Breast epithelium (tissue), 2 donors: ENCODE measurements around the genes ARHGAP18, SMLR1, ENPP1 and TAAR8.

- PRO-cap, result no peak
- RAMPAGE, long total RNA, 2 experiments, result no peak in any of the 2 experiments
Measured at GRCh38 chr6:129594368-129595229, 115.4 kb downstream of the ARHGAP18 start.

DNA sequence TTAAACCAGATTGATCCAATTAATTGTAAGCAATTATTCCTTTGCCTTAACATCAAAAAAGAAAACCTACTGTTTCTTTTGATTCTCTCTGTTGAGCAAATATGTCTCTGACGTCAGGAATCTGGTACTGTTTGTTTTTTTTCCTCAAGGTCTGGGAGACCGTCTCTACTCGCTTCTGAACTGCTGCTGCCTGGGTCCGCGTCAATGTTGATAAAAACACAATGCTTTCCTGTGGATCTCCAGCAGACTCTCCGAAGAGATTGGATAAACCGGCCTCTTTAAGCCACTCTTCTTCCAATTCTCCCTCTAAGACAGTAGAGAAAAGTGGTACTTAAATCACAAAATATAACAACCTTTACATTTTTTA is 71.7 kb downstream of the ARHGAP18 start:
- PRO-cap, result no peak
- RAMPAGE, long total RNA, 2 experiments, result no peak in any of the 2 experiments

DNA sequence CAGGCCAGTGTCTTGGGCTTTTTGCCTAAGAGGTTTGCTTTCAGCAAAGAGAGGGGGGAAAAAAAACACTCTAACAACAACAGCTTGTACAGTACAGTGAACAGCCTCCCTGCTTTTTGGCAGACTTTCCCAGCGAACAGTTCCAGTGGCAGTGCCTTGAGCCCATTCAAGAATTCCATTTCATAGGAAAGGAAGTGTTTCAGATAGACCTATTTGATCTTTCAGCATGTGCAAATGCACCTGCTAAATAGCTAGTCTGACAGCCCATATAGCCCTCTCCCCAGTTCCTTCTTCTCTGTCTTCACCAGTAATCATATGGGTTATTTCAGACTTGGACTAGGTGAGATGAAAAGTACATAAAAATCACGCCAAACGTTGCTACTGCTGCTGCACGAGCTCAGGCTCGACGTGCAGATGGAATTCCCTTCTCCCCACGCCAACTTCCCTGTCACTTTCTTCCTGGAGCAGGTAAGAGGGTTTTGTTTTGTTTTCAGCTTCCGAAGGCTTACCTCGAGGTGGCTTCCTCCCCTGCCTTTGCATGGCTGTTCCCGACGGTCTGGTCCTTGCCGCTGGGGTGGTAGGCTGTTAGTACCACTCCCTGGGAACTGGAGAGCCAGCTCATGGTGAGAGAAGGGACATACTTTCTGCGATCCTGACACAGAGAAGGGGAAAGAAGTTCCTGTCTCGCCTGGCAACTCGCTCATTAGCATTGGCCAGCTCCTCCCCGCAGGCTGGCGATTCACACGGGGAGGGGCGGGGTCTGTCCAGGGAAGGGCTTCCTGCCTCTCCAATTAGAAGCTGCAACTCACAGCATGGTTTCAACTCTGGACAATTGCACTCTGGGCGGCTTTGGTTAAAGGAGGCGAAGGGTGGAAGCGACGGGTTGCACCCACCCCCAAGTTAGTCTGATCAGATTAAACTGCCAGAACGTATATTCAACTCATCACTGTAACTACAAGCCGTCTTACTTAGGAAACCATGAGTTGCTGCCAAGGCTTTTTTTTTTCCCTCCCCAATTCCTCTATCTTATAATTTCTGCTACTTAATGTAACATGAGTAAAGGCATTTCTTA is at the start of gene ARHGAP18:
TSS of gene ARHGAP18 (minus strand) at position 663 of the 1,072 bp plus-strand sequence.
- PRO-cap, result bidirectional peak, plus-strand start at position 856 of the sequence, minus-strand start at position 705 of the sequence
- RAMPAGE, long total RNA, 2 experiments, result start-site peak on the minus strand in 2 of 2 experiments, centred at positions 656 to 659 of the sequence, 170 to 699 reads per replicate

GRCh38 chr6:129749538-129750208 is 39.7 kb upstream of the ARHGAP18 start:
- PRO-cap, result no peak
- RAMPAGE, long total RNA, 2 experiments, result no peak in any of the 2 experiments

DNA sequence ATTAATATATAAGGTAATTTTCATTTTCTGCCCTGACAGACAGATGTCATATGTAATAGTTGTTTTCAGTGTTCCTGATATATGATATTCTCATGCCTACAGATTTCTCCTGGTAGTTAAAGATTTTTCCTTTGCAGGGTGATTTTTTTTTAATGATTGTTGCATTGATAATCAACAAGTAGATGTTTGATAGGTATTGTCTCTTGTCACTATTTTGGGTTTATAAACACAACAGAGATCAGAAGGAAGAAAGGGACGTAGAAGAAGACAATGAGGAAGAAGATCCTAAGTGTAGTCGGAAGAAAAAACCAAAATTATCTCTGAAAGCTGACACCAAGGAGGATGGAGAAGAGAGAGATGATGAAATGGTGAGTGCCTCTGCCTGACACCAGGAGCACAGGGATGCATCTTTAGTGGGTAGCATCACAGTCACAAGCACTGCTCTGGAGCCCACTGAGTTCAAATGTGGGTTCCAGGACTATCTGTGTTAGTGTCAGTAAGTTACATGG is 34.3 kb downstream of the L3MBTL3 start:
- PRO-cap, result no peak
- RAMPAGE, long total RNA, 2 experiments, result no peak in any of the 2 experiments

DNA sequence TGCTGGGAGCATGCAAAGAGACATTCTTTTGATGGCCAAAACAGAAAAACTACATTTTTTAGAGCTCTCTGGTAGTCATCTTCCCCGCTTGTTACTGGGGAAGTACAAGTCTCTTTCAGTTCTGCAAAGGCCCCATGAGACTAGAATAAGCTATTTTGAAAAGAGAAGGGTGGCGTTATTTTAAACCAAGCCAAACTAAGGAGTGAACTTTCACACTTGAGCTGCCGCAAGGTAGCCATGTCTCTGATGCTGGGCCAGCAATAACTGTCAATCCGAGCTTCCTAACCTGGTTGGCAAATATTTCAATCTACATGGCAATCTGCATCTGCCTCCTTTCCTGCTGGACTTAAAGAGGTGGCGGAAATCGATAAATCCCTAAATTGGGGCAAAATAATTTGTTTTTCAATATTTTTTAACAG is 96.7 kb downstream of the L3MBTL3 start:
- PRO-cap, result no peak
- RAMPAGE, long total RNA, 2 experiments, result no peak in any of the 2 experiments

DNA sequence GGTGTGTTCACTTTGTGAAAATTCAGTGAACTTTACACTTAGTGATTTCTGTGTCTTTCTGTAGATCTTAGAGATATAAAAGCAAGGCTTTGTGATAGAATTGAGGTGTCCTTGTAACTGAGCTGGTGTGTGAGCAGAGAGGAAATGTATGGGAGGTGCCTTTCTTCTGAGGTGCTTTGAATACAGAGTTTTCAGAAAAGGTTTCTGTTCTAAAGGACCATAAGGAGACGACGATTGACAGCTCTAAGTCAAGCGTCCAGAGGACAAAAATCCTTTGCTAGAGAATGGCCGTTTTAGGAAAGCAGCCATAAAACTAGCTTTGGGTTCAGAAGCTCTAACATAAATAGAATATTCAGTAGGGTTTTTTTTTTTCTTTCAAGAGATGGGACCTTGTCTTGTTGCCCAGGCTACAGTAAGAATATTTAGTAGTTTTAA is 90.3 kb downstream of the SAMD3 start:
- PRO-cap, result no peak
- RAMPAGE, long total RNA, 2 experiments, result no peak in any of the 2 experiments

- PRO-cap, result no peak
- RAMPAGE, long total RNA, 2 experiments, result no peak in any of the 2 experiments
Measured at GRCh38 chr6:130223383-130223987, 734 bp upstream of the SAMD3 start.

DNA sequence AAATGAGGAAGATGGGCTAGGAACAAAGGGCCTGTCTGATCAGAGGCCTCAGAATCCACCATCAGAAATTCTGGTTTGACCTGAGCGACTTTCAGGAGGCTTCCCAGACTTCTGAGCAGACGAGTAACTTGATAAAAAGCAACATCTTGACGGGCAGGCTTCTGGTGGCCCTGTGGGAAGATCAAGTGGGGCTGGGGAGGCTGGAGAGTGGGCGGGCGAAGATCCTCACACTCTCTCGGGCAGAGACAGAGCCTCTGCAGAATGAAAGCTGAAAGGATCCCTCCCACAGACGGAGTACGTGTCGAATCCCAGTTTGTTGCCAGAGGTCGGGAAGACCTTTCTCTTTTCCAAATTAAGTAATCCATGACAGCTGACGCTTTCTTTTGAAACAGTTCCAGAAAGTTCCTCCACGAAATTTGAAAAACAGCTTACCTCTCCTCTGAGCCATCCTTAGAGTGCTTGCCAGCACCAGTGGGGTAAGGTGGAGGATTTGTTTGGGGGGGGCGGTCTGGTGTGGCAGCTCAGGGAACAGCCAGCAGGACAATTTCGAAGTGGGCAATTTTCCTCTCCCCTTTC is 155.7 kb upstream of the SMLR1 start:
- PRO-cap, result unidirectional peak, minus-strand start at position 263 of the sequence
- RAMPAGE, long total RNA, 2 experiments, result no peak in any of the 2 experiments

- PRO-cap, result no peak
- RAMPAGE, long total RNA, 2 experiments, result no peak in any of the 2 experiments
Measured at GRCh38 chr6:130827055-130827615, at the start of gene SMLR1. Gene SMLR1, plus strand, starts transcription at chr6:130827406.

DNA sequence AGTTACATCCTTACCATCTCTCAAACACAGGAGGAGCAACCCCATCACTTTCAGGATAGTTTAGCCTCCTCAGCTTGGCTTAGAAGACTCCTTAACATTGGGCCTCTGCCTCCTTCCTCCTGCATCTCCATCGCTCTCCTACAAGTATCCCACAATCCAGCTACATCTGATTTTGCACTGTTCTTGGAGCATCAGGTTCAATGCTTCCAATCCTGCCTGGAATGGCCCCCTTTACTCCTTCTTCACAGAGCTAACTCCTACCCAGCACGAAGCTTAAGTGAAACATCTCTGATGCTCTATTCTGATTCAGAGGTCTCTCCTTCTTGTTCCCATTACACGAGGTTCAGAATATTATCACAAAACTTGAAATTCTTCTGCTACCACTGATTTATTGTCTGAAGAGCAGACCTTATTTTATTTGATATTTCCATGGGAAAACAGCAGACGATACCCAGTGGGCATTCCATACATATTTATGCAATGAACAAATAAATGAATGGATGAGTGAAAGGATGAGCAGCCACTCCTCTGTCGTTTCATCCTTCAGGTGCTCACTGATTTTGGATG is 25.5 kb downstream of the SMLR1 start:
- PRO-cap, result no peak
- RAMPAGE, long total RNA, 2 experiments, result no peak in any of the 2 experiments

GRCh38 chr6:131063333-131063643 is 243 bp upstream of the EPB41L2 start:
- PRO-cap, result bidirectional peak, plus-strand start at chr6:131063428, minus-strand start at chr6:131063245
- RAMPAGE, long total RNA, 2 experiments, result no peak in any of the 2 experiments

DNA sequence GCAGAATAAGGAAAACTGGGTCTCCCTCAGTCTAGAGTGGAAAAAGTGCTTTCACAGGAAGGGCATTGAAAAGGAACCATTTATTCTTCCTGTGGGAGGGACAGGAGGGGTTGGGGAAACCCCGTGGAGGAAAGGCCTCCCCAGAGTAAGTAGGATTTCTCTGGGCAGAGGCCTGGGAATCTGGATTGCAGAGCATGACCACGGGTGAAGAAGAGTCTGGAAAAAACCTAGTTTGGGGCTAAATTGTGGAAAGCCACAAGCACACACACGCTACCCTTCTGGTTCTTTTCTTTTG is 546 bp upstream of the EPB41L2 start:
- PRO-cap, result no peak
- RAMPAGE, long total RNA, 2 experiments, result no peak in any of the 2 experiments

- PRO-cap, result no peak
- RAMPAGE, long total RNA, 2 experiments, result no peak in any of the 2 experiments
Measured at GRCh38 chr6:131549828-131550412, 23.1 kb upstream of the ARG1 start.

GRCh38 chr6:131807466-131808748 is at the start of gene ENPP1:
Gene ENPP1, plus strand, starts transcription at chr6:131808020.
- PRO-cap, result unidirectional peak, plus-strand start at chr6:131808020
- RAMPAGE, long total RNA, 2 experiments, result no peak in any of the 2 experiments

GRCh38 chr6:131978434-131978984 is 27.3 kb upstream of the CCN2 start:
- PRO-cap, result no peak
- RAMPAGE, long total RNA, 2 experiments, result no peak in any of the 2 experiments

DNA sequence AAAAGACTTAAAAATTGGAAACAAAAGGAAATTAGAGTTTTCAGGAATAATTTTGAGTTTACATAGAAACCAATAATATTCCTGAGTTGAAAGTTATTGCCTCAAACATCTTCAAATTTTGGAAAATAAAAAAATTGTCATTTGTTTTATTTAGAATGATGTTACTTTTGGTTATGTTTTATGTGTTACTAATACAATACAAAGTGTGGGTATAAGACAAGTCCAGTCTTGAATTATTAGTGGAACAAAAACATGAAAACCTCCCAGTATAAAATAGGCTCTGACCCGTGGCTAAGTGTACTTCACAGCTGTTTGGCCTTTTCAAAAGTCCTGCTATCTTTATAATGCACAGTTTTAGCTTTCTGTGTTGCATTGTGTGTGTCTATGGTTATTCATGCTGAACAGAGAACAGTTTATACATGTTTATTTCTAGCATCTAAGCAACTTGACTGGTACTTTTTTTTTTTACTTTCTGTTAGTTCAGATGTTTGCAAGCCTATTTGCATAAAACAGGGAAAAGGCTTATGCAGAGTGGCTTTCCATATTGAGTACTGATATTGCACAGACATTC is 119.1 kb upstream of the CCN2 start:
- PRO-cap, result no peak
- RAMPAGE, long total RNA, 2 experiments, result no peak in any of the 2 experiments

- PRO-cap, result no peak
- RAMPAGE, long total RNA, 2 experiments, result no peak in any of the 2 experiments
Measured at GRCh38 chr6:132552294-132552843, at the start of gene TAAR8. Gene TAAR8, plus strand, starts transcription at chr6:132552672.

DNA sequence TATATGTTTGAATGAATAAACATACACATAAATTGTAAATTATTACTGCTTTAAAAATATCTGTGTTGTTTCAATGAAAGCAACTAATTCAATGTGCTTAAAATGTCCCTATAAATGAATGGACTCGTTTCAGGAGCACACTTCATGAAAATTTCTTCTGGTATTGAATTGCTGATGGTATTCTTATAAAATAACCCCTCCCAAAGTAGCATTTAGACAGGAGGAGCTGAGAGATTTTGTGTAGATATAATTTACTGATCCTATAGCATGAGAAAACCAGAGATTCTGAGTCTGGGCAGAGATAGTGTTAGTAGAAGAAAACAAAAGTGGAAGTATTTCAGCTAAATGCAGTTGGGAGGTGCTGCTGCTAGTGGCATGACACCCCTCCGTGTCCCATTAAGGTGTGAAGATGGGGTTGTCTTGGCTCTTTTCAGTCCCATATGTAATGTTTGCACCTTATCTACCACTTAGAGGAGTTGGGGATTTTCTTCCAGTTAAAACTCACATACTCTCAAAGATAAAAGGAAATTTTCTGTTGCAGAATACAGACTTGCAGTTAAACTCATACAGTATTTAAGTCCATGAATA is 11.7 kb downstream of the TAAR2 start:
- PRO-cap, result no peak
- RAMPAGE, long total RNA, 2 experiments, result no peak in any of the 2 experiments

DNA sequence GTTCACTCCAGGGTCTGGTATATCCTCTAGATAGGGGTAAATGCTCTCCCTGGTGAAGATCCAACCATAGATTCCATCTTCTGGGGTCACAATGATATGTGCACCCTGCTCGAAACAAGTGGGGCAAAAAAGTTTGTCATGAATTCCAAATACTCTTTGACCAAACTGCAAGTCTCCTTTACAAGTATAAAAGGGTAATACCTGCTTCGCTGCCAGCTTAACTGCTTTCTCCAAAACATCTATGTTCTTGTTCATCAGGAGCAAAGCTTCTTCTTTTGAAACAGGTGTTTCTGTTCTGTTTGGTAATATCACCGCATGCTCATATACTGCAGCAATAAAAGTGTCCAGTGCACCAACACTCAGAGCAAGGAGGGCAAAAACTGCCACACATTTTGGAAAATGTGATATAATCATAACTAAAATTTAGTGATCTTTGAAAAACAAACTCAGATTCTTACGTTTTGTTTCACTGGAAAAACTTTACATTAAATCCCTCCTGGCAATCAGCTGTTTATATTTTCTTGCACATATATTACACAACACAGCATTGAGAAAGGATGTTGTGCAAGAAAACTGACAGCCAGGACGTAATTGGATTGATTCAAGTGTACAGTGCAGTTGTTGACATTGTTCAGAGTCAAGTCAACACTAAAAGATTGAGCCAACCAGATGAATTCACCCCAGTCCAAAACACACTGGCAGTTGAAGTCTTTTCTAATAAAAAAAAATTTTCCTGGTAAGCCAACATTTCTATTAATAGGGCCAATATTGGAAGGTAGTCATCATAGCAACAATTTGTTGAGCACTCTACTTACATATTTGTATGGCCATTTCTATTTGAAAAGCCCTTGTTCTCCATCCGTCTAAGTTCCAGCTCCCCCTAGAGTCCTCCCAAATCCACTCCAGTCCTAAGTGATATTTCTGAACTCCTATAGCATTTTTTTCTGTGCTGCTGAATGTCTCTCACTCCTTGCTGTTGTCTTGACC is 20.7 kb upstream of the VNN1 start:
- PRO-cap, result no peak
- RAMPAGE, long total RNA, 2 experiments, result no peak in any of the 2 experiments